CD14-positive monocyte (primary cell): ENCODE measurements around a stretch of chr9.

DNA sequence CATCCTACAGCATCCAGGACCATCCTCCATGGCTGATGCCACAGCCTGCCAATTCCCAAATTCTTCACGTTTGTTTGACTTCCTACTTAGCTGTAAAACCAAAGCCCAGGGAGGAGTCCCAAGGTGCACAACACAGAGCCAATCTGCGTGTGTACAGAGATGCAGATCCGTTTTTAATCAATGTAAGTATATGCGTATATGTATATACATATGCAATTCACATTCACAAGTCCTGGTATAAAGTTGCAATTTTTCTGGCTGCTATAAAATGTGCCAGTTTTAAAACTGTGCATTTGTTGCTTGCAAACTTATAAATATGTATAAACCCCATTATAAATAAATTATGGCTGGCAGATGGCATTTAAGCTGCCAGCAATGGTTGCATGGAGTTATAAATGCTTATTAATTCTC is 16.6 kb downstream of the S1PR3 start:
- CAGE, long polyA plus RNA = no peak

DNA sequence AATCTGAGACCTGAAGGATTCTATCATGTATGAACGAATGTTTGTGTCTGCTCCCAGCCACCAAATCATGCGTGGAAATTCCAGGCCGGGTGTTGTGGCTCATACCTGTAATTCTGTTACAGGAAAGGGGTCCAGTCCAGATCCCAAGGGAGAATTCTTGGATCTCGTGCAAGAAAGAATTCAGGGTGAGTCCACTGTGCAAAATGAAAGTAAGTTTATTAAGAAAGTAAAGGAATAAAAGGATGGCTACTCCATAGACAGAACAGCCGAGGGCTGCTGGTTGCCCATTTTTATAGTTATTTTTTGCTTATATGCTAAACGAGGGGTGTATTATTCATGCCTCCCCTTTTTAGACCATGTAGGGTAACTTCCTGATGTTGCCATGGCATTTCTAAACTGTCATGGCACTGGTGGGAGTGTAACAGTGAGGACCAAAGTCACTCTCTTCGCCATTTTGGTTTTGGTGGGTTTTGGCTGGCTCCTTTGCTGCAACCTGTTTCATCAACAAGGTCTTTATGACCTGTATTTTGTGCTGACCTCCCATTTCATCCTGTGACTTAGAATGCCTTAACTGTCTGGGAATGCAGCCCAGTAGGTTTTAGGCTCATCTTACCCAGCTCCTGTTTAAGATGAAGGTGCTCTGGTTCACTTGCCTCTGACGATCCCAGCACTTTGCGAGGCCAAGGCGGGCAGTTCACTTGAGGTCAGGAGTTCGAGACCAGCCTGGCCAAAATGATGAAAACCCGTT is 2.1 kb upstream of the CKS2 start:
- CAGE, long polyA plus RNA = no peak

- CAGE, long polyA plus RNA = no peak
Measured at GRCh38 chr9:89322371-89322969, 4.2 kb downstream of the SECISBP2 start.

DNA sequence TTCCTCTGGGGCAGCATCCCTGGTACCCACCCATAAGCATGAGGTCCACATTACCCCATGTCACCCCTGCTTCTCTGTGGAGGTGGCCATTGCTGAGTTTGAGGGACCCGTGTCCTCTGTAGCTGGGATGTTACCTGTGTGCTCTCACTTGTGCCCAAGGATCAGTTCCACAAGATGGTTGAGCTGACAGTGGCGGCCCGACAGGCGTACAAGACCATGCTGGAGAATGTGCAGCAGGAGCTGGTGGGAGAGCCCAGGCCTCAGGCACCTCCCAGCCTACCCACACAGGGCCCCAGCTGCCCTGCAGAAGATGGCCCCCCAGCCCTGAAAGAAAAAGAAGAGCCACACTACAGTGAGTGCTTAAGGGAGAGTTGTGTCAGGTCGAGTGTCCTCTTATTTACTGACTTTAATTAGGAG is 39.5 kb downstream of the SECISBP2 start:
- CAGE, long polyA plus RNA = no peak

DNA sequence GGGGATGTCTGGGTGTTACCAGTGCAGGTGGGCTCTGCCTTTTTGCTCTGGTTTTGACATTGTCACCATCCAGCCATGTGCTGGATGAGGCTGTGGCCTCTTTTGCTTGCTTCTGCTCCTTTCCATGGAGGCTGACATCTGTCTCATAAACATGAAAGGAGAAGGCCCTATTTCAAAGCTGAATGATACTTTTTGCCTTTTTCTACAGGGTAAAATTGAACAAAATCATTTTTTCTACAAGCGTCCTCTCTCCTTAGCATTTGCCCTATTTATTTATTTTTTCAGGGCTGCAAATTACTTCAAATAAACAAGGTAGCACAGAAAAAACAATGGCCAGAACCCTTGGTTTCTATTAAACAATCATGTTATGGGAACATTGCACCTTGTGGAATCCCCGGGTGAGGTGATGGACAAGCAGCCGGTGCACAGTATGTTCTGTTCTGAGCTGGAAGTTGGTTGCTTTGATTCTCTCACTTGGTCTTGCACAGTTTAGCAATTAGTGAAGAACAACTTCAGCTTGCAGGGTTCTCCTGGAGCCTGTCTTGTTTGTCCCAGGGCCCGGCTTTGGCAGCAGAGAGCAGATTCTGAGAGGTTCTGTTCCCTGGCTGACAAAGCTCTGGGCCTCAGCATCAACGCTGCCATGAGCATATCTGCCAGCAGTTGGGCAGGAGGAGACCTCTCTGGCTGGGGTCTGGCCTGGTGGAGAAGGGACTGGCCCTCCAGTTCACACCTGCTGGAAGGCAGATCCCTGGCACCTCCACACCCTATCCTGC is 16.7 kb downstream of the GADD45G start:
- CAGE, long polyA plus RNA = no peak

GRCh38 chr9:89664787-89665393 is 60.1 kb downstream of the GADD45G start:
- CAGE, long polyA plus RNA = no peak

- CAGE, long polyA plus RNA = no peak
Measured at GRCh38 chr9:89669361-89669899, 64.6 kb downstream of the GADD45G start.

- CAGE, long polyA plus RNA = no peak
Measured at GRCh38 chr9:89677440-89678230, 72.8 kb downstream of the GADD45G start.

DNA sequence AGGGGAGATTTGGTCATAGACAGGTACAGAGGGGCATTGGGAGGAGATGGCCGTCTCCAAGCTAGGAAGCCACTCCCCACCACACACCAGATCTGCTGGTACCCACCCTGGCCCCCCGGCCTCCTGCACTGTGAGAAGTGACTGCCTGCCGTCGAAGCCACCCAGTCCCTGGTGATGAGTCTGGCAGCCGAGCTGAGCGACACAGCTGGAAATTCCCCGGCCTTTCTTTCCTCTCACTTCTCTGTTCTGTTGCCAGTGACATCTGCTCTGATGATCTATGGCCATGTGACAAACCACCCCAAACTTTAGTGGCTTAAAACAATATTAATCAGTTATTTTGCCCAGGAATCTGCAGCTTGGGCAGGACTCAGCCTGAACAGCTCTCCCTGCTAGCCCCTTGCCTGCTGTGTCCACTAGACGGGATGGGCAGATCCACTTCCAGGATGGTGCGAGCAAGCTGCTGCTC is 211.1 kb downstream of the GADD45G start:
- CAGE, long polyA plus RNA = no peak

GRCh38 chr9:89884508-89885041 is 279.8 kb downstream of the GADD45G start:
- CAGE, long polyA plus RNA = no peak

DNA sequence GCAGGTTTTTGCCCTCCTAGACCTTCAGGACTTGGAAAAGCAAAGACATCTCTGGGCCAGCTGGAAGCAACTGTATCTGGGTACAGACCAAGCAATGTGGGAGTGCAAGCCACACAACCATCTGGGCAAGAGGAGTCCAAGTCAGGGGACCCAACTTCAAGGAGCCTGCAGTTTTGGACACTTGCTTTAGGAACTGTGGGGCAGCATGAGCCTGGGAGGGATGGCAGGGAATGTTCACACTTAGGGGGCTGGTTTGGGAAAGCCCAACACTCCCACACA is 323.3 kb downstream of the GADD45G start:
- CAGE, long polyA plus RNA = no peak

- CAGE, long polyA plus RNA = no peak
Measured at GRCh38 chr9:89993899-89994856, 389.4 kb downstream of the GADD45G start.

DNA sequence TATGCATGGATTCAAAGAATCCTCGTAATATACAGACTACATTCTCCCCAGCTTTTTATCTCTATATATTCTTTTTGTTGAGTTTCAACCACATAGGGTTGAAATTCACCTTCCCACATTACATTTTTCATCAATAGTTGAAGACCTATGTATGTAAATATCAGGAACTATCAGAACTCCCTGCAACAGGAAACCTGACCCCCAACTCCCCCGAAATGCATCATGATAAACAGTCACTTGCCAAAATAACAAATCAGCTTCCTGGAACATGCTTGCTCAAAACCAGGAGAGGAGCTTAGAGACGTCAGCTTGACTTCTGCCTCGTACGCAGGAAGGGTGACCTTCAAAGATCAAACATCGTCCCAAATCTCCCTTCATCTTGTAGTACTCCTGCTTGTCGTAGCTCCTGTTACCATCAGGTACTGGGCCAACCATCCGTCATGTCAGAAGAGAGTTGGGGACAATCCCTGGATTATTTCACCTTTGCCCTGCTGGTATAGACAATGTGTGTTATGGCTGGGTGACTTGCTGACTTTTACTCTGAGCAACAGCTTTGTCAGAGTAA is 396.1 kb downstream of the GADD45G start:
- CAGE, long polyA plus RNA = no peak

DNA sequence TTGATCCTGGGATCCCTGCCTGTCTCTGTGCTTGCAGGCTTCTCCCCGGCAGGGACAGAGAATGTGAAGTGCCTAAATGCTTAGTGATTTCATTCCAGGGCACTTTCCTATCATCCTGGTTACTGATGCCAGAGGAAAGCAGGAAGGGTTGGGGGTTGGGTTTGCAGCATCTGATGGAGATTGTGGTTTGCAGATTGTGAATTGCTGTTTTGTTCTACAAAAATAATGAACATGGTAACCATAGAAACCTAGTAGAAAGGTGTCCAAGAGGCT is 397.5 kb downstream of the GADD45G start:
- CAGE, long polyA plus RNA = no peak

GRCh38 chr9:90089154-90089495 is 484.3 kb downstream of the GADD45G start:
- CAGE, long polyA plus RNA = no peak

DNA sequence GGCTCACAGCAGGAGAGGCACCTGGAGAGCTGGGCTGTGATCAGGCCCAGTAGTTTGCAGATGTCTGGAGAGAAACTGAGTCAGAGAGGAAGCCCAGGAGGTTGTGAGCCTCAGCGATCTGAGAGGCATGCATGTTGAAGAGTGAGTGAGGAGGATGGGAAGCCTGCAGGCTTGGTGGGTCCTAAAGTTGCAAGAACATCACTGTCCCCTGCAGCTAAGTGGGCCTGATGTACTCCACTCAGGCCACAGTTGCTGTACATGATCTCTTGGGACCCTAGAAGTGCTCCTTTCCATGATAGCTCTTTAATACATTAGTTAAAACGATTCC is 52.6 kb downstream of the SYK start:
- CAGE, long polyA plus RNA = no peak

GRCh38 chr9:91118868-91119564 is 242.7 kb downstream of the AUH start:
- CAGE, long polyA plus RNA = no peak

DNA sequence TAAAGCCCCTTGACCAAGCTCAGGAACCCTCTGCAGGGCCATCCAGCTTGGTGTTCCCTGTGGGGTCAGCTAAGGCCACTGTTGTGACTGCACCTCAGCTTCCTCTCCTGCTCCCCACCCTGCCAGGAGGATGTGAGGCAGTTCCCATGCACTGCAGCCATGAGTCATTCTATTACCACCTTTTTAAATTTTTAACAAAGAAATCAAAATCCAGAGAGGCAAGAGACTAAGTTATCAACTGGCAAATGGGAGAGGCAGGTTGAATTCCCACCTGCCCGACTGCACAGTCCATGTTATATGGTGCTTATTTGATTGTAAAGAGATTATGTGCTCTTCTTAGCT is 174.8 kb downstream of the AUH start:
- CAGE, long polyA plus RNA = no peak

- CAGE, long polyA plus RNA = no peak
Measured at GRCh38 chr9:91292977-91293572, 68.6 kb downstream of the AUH start.

GRCh38 chr9:91318104-91319208 is 43.3 kb downstream of the AUH start:
- CAGE, long polyA plus RNA = no peak